Right atrium auricular region (tissue), 2 donors: ENCODE data around the genes DBN1, PROP1, COL23A1 and GRM6.

DNA sequence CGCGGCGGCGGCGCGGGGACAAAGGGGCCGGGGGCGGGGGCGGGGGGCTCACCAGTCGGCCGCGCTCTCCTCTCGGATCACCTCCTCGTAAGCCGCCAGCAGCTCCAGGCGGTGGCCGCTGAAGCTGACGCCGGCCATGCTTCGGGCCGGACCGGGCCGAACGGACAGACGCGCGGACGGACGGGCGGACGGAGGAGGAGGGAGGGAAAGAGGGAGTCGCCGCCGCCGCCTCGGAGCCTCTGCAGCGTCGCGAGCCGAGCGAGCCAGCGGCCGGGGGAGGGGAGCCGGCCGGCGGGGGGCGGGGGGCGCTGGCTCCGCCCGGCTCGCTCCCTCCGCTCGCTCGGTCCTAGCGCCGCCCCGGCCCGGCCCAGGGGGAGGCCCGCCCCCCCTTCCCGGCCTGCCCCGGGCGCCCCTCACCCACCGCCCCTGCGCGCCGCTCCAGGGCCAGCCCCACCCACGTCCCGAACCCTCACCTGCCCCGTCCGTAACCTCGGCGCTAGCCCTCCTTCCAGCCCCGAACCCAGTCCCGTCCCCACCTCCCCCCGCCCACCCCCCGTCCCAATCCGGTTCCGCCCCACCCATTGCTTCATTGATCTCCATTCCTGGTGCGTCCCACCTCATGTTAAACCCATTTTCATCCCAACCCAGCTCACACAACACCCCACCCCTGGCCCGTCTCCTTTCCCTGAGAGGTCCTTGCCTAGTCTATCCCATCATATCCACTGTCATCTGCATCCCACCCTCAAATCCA is at the start of gene DBN1:
Gene DBN1, minus strand, starts transcription at position 251 of the 751 bp plus-strand sequence.
- PRO-cap, result bidirectional peak, plus-strand start at position 51 of the sequence, minus-strand start outside the sequence; bidirectional peak, plus-strand start at position 389 of the sequence, minus-strand start at position 241 of the sequence
- RAMPAGE, long total RNA, 2 experiments, result start-site peak on the minus strand in 2 of 2 experiments, centred at positions 205 to 222 of the sequence, 133 to 537 reads per replicate

DNA sequence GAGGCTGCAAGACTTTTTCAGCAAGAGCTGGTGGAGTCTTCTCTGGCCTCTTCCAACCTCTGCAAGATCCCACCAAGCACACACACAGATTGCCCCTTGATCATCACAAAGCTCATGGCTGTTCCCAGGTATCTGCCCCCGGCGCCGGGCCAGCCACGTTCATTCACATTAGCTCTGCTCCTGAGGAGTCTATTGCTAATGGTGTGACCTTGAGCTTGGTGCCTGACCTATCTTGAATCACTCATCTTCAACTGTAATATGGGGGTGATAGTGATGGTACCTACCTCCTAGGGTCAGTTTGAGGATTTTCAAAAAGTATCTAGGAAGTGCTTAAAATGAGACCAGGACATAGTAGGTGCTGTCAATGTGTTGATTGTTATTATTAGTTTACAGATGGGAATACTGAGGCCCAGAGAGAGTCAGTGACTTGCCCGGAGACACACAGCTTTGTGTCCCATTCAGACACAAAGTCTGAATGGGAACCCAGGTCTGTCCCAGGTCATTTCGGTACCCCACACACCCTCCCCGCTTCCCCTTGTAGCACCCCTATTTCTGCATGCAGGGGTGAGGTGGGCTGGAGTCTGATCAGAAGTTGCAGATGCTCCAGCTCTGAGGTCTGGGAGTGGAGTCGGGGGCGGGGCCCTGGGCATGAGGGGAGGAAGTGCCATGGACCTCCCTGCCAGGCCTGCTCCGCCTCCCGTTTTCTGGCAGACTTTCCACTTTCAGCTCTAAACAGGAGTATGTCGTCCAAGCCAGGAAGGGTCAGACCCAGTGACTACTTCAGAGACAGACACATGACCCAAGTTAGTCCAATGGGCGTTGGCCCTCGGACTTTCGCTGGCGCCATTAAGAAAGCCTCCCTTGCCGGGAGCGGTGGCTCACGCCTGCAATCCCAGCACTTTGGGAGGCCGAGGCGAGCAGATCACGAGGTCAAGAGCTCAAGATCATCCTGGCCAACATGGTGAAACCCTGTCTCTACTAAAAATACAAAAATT is 3.1 kb upstream of the DBN1 start:
- PRO-cap, result bidirectional peak, plus-strand start at position 849 of the sequence, minus-strand start at position 745 of the sequence
- RAMPAGE, long total RNA, 2 experiments, result no peak in any of the 2 experiments

DNA sequence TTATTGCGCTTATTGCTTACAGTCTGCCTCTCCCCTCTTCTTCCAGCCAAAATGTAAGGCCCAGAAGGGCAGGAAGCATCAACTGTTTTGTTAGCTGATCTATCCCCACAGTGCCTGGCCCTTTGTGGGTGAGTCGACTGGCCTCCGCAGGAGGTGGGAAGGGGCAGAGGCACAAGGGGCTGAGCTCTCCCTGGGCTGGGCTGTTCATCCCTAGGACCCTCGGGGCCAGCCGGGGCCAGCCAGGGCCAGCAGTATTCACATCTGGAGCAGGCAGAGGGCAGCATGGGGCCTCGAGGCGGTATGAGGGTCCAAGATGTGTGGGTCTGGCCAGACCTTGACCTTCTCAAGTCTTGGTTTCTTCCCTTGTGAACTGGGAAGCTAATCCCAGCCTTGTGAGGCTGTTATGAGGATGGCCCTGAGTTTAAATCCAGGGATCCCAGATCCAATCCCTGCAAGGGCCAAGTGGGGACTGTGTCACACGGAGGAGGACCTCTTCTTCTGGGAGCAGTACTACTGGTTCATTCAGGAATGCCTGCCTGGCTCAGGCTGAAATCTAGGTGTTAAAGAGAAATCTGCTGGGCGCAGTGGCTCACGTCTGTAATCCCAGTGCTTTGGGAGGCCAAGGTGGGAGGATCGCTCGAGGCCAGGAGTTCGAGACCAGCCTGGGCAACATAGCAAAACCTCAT is 11.8 kb upstream of the DBN1 start:
- PRO-cap, result no peak
- RAMPAGE, long total RNA, 2 experiments, result no peak in any of the 2 experiments

DNA sequence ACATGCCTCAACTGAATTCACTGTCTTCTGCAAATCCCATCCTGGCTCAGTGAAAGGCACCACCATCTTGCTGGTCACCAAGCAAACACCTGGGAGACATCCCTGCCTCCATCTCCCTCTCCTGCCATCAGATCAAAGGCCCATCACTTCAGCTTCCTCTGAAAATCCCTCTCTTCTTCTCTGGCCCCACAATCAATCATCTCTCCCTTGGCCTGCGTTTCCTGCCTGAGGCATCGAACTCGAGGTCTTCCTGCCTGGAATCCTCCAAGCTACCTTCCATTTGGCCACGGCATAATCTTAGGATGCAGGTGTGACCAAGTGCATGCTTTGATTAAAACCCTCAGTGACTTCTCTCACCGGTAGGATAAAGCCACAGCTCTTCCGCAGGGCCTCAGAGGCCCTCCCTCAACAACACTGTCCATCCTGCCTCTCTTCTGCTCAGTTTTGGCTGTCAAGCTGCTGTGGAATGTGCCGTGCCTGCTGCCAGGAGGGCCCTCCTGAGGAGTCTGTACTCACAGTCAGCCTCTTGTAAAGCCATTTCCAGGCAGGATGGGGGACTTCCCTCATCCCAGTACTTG is 13.6 kb upstream of the DDX41 start:
- PRO-cap, result no peak
- RAMPAGE, long total RNA, 2 experiments, result no peak in any of the 2 experiments

DNA sequence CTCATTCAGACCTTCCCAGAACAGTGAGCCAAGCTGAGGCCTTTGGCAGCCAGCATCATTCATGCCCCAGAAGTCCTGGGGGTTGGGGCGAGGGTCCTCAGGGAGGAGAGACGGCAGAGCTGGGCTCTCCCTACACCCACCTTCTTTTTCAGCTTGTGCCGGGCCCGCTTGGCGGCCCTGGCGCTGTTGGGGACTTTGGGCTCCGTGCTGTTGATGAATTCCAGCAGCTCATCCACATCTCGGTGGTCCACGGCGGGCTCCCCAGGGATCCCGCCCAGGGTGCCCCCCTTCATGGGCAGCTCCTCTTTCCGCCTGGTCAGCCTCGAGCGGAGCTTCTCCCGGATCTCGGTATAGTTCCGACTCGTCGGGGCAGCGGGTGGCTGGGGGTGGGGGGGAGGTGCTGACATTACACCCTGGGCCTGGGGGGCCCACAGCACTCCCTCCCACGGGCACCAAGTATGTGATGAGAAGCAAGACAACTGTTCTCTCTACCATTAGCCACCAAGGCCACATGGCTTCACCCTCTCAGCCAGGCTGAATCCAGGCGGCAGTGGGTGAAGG is 14.5 kb upstream of the DDX41 start:
- PRO-cap, result no peak
- RAMPAGE, long total RNA, 2 experiments, result no peak in any of the 2 experiments

DNA sequence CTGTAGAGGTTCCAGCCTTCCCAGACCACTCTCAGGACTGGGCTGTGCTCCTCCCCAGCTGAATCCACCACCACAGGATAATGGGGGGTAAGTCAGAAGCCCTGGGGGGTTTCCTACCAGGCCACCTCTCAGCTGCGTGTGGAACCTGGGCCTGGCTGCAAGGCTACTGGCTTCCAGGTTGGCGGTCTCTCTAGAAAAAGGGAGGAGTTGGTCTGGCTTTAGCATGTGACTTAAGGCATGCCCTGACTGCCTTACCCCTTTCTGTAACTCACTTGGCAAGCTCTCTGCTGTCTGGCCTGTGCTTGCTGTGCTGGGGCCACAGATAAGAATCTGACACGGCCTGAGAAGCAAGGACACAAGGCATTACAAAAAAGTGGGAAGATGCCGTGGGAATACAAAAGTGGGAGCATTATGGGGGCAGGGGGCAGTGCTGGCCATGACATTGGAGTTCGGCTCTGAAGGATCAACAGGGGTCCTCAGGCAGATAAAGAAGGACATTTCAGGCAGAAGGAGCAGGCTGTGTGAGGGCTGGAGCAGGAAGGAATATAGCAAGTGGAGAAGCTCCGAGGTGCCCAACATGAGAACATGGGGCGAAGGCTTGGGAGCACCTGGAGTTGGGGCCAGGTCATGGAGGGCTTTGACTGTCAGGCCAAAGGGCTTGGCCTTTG is 2.3 kb downstream of the B4GALT7 start:
- PRO-cap, result no peak
- RAMPAGE, long total RNA, 2 experiments, result no peak in any of the 2 experiments

DNA sequence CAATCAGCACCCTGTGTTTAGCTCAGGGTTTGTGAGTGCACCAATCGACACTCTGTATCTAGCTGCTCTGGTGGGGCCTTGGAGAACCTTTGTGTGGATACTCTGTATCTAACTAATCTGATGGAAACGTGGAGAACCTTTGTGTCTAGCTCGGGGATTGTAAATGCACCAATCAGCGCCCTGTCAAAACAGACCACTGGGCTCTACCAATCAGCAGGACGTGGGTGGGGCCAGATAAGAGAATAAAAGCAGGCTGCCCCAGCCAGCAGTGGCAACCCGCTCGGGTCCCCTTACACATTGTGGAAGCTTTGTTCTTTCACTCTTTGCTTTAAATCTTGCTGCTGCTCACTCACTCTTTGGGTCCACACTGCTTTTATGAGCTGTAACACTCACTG is 89.1 kb downstream of the B4GALT7 start:
- PRO-cap, result no peak
- RAMPAGE, long total RNA, 2 experiments, result no peak in any of the 2 experiments

GRCh38 chr5:177883245-177883821 is 112.7 kb downstream of the PROP1 start:
- PRO-cap, result no peak
- RAMPAGE, long total RNA, 2 experiments, result no peak in any of the 2 experiments

DNA sequence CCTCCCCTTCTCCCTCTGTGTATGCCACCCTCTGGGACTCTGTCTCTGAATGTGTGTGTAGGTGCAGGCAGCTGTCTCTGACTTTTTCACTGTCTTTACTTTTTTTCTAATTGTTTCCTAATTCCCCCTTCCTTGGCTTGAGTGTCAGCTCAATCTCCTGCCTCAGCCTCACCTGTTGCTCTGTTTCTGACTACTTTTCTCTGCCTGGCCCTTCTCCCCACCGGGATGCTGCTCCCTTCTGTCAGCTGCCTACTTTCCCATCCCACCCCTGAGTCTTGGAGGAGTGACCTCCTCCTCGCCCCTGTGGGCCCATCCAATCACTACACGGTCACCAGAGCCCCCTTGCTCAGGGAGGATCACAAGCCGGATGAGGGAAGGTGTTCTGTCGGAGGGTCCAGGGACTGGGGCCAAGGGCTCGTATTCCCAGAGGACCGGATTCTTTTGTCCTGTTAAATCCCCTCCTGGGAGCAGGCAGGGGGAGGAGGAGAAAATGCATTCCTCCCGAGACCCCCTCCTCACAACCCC is at the start of gene PROP1:
Gene PROP1, minus strand, starts transcription at position 229 of the 525 bp plus-strand sequence.
- PRO-cap, result no peak
- RAMPAGE, long total RNA, 2 experiments, result no peak in any of the 2 experiments

- PRO-cap, result no peak
- RAMPAGE, long total RNA, 2 experiments, result start-site peak on the plus strand in 1 of 2 experiments, at chr5:178046228-178046301 at its widest, 34 reads per replicate
Measured at GRCh38 chr5:178045932-178046341, 49.9 kb upstream of the PROP1 start.

DNA sequence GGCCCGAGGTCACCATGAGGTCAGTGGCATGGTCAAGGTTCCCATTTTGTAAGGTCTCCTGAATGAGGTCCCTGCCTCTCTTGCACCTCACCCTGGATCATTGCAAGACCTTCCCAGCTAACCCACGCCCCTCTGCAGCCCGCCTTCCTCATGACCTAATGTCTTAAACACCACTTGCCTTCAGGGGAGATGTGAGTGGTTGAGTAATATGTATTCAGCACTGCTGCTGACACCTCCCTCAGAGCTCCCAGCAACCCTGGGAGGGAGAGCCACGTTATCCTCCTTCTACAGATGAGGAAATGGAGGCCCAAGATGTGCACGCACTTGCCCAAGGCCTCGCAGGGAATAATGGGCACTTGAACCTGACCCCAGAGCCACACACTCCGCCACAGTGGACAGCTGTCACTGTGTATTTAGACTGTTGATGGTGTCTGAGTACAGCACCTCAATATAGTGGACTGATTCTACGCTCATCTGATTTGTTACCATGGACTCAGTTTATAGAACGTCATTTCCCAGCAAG is 7.2 kb downstream of the NHP2 start:
- PRO-cap, result no peak
- RAMPAGE, long total RNA, 2 experiments, result no peak in any of the 2 experiments

GRCh38 chr5:178203753-178204214 is 549 bp upstream of the HNRNPAB start:
- PRO-cap, result no peak
- RAMPAGE, long total RNA, 2 experiments, result no peak in any of the 2 experiments

DNA sequence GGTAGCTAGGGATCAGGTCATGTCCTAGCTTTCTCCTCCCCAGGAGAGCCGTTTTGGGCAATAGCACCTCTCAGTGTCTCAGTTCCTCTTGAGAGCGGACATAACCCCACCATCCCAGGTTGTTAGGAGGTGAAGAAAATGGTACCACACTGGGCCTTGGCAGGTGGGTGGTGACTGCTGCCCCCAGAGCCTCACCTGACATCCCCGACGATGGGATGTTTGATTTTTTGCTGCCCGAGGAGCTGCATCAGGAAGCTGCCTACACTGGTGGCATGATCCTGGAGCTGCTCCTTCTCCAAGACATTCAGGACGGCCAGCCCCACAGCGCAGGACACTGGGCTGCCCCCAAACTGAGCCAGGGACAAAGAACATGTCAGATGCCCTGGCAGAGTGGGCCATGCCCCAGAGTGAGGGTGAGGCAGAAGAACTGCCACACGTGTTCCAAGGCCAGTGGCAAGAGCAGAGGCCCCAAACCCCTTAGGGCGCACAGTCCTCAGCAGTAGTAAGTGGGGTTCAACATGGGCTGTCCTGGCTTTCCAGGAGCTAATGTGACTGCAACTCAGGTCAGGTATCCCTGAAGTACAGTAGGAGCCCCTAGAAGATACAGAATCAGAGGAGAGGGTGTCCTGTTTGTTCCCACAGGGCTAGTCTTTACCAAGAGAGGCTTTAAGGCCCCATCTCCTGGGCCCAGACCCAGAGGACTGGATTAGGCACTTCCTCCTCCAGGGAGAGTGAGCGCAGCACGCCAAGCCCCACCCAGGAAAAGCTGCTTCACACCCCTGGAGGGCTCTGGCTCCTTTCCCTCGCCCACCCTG is 11.0 kb downstream of the HNRNPAB start:
- PRO-cap, result no peak
- RAMPAGE, long total RNA, 2 experiments, result no peak in any of the 2 experiments

- PRO-cap, result no peak
- RAMPAGE, long total RNA, 2 experiments, result no peak in any of the 2 experiments
Measured at GRCh38 chr5:178231821-178232087, 848 bp downstream of the PHYKPL start.

GRCh38 chr5:178589729-178590796 is at the start of gene COL23A1:
Gene COL23A1 (minus strand): TSS chr5:178590393.
- PRO-cap, result bidirectional peak, plus-strand start at chr5:178590487, minus-strand start at chr5:178590393
- RAMPAGE, long total RNA, 2 experiments, result no peak in any of the 2 experiments

DNA sequence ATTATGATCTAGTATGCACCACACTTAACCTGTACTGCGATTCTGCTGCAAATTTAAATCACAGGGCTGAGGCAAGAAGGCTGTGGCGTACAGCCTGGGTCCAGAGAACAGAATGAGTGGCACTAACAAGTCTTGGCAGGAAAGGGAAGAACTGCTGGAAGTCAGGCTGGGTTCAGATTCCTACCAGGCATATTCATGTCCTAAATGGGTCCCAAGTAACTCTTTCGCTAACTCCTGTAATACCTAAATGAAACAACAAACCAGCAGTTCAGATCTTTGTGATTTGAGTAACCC is 853 bp upstream of the COL23A1 start:
- PRO-cap, result unidirectional peak, minus-strand start at position 114 of the sequence
- RAMPAGE, long total RNA, 2 experiments, result no peak in any of the 2 experiments

- PRO-cap, result no peak
- RAMPAGE, long total RNA, 2 experiments, result no peak in any of the 2 experiments
Measured at GRCh38 chr5:178995310-178995480, at the start of gene GRM6. Gene GRM6 (minus strand): TSS chr5:178995320.

DNA sequence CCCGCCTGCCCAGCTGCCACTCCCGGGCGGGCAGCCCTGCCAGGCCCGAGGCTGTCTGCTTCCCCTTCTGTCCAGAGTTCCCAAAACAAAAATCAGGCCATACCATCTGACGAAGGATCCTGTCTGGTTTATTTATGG is 57.1 kb downstream of the ADAMTS2 start:
- PRO-cap, result no peak
- RAMPAGE, long total RNA, 2 experiments, result no peak in any of the 2 experiments

DNA sequence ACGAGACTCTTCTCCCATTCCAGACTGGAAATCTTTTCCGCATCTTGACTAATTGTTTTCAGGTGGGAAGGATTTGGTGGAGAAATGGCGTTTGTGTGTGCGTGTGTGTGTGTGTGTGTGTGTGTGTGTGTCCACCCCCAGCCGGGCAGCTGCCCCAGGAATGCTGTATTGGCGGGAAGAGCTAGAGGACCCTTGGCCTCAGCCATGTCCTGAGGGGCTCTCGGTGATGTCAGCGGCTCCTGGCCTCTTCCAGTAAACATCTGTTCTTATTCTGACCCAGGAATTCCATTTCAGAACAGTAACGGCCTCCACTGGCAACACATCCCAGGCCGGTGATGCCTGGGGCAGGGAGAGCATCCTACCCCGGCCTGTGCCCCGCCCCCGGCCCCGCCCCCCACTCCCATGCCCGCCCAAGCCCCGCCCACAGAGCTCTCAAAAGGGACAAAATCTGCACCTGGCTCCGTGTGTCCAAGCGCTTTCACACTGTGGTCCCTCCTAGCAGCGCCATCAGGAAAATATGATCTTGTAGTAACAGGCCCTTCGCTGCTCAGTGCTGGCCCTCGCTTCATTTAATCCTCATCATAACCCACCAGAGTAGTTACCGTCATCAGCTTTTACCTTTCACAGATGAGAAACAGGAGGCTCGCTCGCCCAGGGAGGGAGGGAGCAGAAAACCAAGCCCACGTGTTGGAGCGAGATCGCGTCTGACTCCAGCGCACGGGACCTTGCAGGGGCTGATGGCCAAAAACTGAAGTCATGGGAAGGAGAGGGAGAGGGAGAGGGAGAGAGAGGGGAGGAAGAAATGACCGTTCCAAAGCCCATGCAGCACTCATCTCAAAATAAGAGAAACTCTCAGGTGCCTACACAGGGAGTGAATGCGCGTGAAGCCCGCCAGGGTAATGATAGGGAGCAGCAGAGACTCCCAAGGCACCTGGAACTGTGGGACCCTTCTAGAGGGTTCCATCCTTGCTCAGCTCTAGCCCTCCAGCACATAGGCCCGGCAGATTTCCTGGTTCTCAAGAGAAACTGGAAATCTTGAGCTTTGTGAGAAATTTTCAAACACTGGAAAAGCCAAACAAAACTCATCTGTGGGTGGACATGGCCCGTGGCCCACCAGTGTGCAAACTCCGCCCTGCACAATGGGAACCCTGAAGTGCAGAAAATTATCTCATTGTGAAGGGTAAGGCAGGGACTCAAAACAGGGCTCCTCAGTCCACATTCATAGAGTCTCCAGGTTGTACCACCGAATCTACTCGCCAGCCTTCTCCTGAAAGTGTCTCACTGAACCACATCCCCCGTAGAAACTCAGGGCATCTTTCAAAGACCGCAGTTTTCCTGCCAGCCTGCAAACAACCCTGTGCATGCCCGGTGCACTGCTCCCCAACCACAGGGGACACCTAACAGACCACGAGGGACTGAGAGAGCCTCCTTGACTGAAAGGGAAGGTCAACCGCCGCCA is 18.6 kb downstream of the ADAMTS2 start:
- PRO-cap, result bidirectional peak, plus-strand start at position 289 of the sequence, minus-strand start at position 262 of the sequence; bidirectional peak, plus-strand start at position 1,174 of the sequence, minus-strand start at position 1,017 of the sequence
- RAMPAGE, long total RNA, 2 experiments, result no peak in any of the 2 experiments

DNA sequence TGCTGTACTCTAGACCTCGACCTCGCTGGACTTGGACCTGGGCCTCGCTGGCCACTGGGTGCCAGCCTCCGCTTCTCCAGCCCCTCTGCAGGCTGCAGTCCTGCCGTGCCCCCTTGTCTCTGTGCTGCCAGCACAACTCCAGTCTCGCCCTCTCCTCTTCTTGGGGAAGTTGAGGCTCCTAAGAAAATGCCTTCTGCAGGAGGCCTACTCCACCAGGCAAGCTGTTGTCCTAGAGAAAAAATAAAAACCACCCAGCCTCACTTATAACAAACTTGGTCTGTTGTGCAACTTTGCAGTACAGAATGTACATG is 11.2 kb upstream of the ADAMTS2 start:
- PRO-cap, result no peak
- RAMPAGE, long total RNA, 2 experiments, result no peak in any of the 2 experiments